A172 (cell line): ENCODE measurements around the genes RAD23A and RFX1.

DNA sequence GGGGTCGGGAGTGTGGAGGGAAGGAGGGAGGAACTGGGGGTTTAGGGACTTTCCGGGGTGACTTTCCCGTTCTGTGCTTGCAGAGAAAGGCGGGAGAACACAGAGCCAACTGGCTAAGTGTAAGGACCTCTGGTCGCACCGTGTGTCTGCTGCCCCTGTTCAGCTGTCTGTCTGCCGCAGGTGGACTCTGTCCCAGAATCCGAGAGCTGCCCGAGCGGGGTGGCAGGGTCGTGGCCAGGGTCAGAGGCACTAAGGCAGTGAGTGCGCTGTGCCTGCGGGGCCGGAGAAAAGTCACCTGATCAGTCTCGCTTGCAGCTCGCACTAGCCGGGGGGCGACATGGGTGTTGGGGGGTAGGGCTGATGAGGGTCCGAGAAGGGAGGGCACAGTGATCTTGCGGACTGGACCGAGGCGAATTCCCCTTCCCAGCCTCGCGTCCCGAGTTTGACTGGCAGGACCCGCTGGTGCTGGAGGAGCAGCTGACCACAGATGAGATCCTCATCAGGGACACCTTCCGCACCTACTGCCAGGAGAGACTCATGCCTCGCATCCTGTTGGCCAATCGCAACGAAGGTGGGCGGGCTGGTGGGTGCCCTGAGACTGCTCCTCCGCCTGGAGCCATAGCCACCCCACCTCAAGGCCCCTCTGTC is 568 bp downstream of the GCDH start:
- RAMPAGE, long total RNA: no peak

DNA sequence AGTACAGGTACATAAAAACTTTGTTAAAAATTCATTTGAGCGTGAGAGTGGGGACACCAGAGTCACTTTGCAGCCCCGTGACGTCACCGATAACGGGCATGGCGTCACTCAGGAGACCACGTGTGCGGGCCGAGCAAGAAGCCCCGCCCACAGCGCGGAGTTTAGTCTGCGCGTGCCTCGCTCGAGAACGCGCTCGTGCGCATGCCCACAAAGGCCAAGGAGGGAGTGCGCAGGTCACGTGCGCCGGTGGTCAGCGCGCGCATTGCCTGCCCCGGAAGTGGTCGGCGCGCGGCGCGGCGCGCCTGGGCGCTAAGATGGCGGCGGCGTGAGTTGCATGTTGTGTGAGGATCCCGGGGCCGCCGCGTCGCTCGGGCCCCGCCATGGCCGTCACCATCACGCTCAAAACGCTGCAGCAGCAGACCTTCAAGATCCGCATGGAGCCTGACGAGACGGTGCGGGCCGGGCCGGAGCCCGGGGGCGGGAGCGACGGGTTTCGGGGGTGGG is at the start of gene RAD23A:
Gene RAD23A (plus strand): TSS at position 294 of the 504 bp plus-strand sequence.
- RAMPAGE, long total RNA: start-site peak on the plus strand centred at position 303 of the sequence, 29 bp wide, 694 and 1,585 reads in 2 replicates

GRCh38 chr19:12996546-12997032 is 1.3 kb downstream of the NFIX start:
- RAMPAGE, long total RNA: no peak

- RAMPAGE, long total RNA: no peak
Measured at GRCh38 chr19:13029497-13029726, 34.1 kb downstream of the NFIX start.

- RAMPAGE, long total RNA: no peak
Measured at GRCh38 chr19:13052733-13053583, 49.7 kb downstream of the LYL1 start.

DNA sequence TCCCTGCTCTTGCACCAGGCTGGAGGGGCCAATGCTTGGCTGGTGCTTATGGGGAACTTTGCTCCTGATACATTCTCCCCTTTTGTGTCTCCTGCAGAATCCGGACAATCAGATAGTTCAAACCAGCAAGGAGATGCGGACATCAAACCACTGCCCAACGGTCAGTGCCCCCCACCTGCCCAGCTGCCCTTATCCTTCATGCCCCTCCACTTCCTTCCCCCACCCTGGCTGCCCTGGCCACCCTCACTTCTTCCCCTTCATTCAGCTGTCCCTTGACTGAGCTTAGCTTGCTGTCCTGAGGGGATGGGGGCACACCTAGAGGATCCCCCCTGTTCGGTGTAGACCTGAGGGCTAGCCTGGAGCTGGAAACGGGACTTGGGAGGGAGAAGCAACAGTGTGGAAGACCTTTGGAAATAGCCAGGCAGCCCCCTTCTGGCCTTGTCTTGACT is 29.7 kb downstream of the LYL1 start:
- RAMPAGE, long total RNA: no peak

DNA sequence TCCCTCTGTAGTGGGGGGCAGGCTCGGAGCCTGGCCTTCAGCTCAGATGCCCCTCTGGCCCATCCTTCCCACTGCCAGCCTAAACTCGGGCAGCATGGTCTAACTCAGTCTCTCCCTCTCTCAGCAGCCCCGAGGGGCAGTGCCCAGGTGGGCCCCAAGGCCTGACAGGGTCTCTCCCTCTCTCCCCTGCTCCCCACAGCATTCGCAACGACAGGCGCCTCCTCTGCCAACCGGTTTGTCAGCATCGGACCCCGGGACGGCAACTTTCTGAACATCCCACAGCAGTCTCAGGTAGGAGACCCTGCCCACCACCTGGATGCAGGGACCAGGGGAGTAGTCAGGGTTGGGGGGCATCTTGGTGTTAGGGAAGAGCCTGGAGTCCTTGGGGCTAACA is 12.6 kb downstream of the LYL1 start:
- RAMPAGE, long total RNA: no peak

DNA sequence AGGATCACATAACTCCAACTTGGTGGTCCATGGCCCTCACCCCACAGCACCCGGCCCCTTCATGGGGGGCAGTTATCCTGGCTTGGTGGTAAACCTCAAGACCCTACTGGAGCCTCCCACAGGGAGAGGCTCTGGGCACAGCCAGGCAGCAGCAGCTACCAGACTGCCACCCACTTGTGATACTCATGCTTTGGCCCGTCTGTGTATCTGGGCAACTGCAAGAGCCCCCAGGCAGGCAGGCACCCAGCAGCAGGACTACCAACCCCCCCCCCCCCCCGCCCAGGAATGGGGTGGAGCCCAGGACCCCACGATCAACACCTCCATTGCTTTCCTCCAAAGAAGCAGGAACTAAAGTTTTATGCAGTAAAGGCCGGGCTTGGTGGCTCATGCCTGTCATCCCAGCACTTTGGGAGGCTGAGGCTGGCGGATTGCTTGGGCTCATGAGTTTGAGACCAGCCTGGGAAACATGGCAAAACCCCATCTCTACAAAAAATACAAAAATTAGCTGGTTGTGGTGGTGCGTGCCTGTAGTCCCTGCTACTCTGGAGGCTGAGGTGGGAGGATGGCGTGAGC is 975 bp upstream of the LYL1 start:
- RAMPAGE, long total RNA: no peak

GRCh38 chr19:13153155-13153811 is 3.1 kb downstream of the IER2 start:
- RAMPAGE, long total RNA: no peak

DNA sequence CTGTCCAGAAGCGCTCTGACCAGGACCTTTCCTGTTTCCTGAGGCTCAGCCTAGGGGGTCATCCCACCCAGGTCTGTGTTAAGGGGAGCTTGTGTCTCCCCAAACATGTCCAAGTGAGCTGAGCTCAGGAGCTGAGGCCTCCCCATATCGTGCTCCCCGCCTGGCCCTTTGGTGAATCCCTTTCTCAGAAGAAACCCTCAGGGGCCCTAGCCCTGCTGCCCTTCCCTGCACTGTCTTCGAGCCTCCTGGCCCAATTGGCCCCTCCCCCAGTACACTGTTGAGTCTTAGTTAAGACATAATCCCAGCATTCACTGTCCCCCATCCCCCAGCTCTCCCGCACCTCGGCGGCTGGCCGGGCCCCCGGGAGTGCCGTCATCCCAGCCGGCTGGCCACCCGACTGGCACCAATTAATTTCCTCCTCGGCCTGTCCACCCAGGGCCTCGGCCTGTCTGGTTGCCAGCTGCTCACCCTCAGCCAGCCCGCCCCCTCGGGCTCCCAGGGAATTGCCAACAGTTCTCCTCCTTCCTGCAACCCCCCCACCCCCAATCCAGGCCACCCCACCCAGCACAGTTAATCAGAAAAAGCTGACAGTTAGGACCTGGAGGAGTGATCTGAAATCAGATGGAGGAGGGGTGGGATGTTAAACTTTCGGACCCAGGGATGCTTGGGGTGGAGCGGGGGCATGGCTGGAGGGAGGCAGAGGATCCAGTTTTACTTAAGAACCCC is 13.6 kb downstream of the IER2 start:
- RAMPAGE, long total RNA: no peak

GRCh38 chr19:13186003-13186410 is 35.8 kb downstream of the IER2 start:
- RAMPAGE, long total RNA: no peak

DNA sequence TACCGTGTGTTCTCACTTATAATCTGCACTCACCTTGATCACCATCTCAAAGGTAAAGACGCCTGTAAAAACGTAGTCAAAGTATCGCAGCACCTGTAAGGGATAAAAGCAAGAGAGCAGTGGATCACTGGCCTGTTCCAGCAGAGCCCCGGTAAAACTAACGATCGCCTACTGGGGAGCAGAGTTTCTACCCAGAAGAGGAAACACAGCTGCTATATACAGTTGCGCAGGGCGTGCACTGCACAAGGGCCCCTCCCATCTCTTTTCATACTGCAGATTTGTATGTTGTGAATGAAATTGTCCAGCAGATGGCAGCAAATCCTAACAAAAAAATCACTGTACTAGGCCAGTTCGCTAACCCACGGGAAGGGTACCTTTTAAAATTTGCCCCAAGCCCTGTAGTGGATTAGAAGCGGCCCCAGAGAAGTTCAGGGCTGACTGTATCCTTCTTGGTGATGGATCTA is 126.9 kb downstream of the IER2 start:
- RAMPAGE, long total RNA: no peak

- RAMPAGE, long total RNA: no peak
Measured at GRCh38 chr19:13833980-13834205, 38.6 kb downstream of the ZSWIM4 start.

GRCh38 chr19:13865477-13866781 is 11.0 kb upstream of the NANOS3 start:
- RAMPAGE, long total RNA: no peak

DNA sequence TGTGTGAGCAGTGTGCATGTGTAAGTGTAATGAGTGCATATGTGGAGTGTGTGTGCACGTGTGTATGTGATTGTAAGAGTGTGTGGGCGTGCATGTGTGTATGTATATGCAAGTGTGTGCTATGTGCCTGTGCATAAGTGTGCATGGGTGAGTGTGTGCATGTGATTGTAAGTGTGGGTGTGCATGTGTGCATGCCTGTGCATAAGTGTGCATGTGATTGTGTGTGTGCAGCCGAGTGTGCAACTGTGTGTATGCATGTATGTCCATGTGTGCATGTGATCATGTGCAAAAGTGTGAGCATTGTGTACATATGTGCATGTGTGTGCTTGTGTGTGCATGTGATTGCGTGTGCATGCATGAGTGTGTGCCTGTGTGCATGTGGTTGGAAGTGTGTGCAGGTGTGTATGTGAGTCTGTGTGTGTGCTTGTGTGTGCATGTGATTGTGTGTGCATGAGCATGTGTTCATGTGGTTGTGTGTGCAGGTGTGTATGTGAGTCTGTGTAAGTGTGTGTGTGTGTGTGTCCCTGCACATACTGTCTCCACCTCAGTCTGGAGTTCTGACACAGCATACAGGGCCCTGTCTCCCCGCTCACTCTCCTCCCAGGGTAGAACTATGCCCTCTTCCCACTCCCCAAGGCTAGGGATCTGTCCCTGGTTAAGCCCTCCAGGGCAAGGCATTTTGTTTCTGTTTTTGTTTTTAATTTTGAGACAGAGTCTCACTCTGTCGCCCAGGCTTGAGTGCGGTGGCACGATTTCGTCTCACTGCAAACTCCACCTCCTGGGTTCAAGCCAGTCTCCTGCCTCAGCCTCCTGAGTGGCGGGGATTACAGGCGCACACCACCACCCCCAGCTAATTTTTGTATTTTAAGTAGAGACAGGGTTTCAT is 3.3 kb downstream of the PODNL1 start:
- RAMPAGE, long total RNA: no peak

DNA sequence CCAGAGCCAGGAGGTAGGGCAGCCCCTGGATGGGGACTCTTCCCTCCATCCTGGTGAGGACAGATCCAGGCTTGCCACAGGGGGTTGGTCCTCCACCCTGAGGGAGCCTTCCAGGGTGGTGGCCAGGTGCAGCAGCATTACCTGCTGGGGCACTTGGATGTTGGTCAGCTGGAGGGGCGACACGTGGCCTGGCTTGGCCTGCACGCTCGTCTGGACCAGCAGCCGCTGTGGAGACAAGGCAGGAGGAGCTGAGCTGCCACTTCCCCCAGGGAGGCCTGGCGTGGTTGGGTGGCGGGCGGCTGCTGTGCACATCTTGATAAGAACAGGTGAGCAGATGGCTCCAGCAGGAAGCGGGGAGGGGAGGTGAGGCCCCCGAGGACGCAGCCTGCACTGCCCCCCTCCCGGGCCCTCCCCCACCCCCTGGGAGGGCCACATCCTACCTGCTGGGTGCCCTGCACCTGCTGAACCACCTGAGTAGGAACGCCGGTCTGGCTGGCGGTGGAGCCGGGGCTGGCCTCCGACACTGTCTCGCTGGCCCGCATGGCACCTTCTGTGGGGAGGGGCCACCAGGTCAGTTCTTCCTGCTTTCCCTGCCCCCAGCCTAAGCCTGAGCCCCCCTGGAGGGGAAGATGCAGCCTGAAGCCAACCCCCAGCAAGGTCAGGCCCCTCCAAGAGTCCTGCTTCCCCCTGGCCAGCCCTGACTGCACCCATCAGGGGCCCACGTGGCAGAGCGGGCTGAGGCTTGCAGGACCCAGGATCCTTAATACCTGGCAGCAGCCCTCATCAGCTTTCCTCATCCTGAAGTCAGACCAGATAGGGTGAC is 22.9 kb downstream of the RFX1 start:
- RAMPAGE, long total RNA: no peak

- RAMPAGE, long total RNA: no peak
Measured at GRCh38 chr19:13985866-13986273, 20.2 kb downstream of the RFX1 start.

GRCh38 chr19:14006182-14006868 is at the start of gene RFX1:
Gene RFX1, minus strand, starts transcription at chr19:14006320.
- RAMPAGE, long total RNA: no peak

DNA sequence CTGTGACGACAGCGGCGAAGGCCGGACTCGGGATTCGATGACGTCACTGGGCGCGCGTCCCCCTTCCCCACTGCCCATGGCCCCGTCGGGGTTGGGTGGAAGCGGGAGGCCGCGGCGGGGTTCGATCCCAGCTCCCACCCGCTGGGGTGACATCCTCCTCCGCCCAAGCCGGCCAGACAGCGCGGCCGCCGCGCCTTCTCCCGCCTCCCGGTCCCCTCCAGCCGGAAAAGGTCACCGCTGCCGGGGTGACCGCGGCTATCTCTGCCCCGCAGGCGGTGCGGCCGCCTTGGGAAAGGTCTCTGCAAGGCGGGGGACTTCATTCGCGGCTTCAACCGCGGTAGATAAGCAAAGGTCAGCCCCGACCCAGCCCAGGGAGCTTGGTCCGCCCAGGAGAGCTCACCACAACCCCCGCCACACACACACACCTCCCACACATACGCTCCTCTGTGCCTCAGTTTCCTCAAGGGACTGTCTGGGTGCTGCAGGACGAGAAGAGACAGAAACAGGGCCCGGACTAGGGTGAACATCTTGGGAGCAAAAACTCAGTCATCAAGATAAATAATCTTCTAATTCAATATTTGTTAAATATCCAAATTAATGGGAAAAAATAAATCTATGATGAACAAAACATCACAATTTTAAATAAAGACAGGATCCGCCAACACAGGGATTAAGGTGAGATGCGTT is 892 bp upstream of the RFX1 start:
- RAMPAGE, long total RNA: no peak

DNA sequence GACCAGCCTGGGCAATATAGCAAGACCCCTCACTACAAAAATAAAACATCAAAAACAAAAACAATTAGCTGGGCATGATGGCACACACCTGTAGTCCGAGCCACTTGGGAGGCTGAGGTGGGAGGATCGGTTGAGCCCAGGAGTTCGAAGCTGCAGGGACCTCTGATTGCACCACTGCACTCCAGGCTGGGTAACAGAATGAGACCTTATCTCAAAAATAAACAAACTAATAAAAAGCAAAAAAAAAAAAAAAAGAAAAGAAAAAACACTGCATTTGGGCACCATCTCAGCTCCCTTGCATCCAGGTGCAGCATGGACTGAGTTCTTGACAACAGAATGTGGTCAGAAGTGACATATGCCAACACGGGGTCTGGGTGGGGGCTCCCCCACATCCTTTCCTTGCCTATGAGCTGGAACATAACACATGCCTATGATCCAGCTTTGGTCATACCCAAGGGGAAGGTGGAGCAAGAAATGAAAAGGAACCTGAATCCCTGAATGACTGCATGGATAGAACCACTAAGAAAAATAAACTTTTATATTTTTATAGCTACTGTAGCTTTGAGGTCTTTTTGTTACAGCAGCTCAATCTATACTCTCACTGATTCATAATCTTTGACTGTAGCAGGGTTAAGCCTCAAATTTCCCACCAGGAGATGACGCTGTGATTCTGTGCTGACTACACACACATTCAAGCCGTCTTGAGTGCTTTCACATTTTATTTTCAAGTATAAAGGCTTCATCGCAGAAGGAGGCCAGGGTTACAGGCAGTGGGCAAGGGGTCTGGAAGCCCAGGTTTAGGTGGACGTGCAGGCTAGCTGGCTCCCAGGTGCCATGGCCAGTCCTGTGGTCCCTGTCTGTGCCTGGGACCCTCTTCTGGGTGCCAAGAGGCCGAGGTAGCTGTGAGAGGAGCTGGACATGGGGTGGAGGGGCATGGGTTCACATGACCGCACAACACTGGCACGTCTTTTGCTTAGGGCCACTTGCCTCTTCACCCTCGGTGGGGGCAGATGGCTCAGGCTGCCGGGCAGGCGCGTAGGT is 8.9 kb downstream of the PALM3 start:
- RAMPAGE, long total RNA: no peak